Hematopoietic multipotent progenitor cell (in vitro differentiated cells): Measurements from ENCODE around the genes EBI3 and SHD.

DNA sequence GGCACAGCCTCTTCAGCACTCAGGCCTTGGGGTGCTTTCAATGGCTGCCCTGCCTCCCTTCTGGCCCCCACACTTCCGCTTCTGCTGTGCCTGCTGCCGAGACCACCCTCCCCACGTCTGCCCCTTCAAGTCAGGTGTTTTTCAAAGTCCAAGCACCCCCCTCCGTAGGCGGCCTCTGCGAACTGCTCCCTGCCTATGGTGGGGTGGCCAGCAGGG lies 9.6 kb upstream of the CACTIN start:
- CAGE, long polyA plus RNA, result no peak

- CAGE, long polyA plus RNA, result no peak
Observed at GRCh38 chr19:3655654-3656391, 29.2 kb upstream of the CACTIN start.

DNA sequence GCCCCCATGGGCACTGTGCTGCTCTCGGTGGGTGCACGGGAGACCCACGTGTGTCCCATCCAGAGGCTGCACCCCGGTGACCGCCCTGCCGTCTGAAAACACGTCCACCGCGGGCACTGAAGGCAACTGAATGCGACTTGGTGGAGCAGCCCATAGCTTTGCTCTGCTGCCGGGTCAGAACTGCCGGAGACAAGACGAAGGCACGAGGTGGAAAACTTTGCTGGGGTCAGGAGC lies 30.6 kb downstream of the PIP5K1C start:
- CAGE, long polyA plus RNA, result no peak

DNA sequence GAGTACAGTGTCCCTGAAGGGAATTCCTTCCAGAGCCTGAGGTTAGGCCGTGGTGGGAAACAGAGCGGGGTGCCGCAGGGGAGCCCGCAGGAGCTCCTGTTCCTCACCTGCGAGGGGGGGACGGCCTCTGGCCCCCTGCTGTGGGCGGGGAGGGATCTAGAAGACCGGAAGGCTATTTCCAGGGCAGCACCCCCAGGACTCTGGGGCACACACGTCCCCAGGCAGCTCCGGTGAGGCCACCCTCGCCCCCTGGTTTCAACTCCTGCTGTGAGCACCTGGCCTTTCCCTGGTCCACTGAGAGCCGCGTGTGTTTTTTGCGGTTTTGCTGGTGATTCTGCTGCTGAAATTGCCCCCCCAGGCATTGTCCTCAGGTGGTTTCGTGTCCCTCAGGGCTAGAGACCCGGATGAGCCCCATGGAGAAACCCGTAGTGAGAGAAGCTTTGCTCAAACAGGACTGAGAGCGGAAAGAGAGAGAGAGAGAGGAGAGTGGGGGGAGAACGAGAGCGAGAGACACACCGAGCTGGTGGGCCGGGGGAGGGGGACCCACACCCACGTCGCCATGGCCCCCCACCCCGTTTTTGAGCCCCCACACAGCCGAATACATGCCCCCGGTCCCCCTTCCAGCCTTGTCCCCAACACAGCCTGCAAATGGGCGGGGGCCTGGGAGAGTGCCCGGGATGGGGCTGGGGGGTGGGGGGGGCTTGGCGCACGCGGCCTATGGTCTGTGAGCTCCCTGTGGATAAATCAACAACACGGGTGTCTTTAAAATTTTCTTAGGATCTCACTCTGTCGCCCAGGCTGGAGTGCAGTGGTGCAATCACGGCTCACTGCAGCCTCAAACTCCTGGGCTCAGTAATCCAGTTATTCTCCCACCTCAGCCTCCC lies 11.8 kb downstream of the PIP5K1C start:
- CAGE, long polyA plus RNA, result no peak

GRCh38 chr19:3881435-3882204 lies 1.1 kb downstream of the ATCAY start:
- CAGE, long polyA plus RNA, result no peak

- CAGE, long polyA plus RNA, result no peak
Observed at GRCh38 chr19:3964579-3965337, 6.1 kb downstream of the DAPK3 start.

- CAGE, long polyA plus RNA, result no peak
Observed at GRCh38 chr19:3987727-3988370, 2.6 kb upstream of the EEF2 start.

- CAGE, long polyA plus RNA, result no peak
Observed at GRCh38 chr19:4007866-4008640, 517 bp downstream of the PIAS4 start.

GRCh38 chr19:4044061-4044875 lies 22.4 kb downstream of the ZBTB7A start:
- CAGE, long polyA plus RNA, result start-site peak on the minus strand at chr19:4044725-4044972, 14 reads

DNA sequence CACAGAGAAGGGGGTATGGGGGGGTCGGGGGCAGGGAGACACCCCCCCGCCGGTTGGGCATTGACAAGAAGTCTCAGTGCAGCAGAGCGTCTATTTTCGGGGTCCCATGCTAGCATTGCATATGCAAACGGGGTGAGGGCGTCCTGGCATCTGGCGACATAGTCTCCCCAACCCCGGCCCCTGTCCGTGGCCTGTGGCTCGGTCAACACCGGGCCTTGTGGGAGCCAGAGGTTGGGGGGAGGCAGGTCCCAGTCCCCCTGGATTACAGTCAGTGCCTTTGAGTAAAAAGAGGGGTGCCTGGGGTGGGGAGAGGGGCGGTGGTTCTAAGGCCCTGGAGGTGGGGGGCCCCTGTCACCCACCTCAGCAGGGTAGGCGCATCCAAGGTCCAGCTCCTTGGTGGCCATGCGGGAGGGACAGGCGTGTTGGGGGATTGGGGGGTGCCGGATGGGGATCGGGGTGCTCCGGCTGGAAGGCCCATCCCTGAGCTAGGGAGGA lies 21.1 kb downstream of the ZBTB7A start:
- CAGE, long polyA plus RNA, result no peak

- CAGE, long polyA plus RNA, result no peak
Observed at GRCh38 chr19:4046940-4047469, 19.7 kb downstream of the ZBTB7A start.

DNA sequence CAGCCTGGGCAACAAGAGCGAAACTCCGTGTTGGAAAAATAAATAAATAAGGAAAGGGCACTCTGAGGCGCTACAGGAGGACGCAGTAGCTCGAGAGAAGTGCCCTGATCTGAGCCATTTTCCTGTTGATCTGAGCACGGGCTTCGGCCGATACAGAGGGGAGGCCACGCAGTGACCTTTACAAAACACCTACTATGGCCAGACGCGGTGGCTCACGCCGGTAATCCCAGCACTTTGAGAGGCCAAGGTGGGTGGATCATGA lies 9.5 kb downstream of the ZBTB7A start:
- CAGE, long polyA plus RNA, result no peak

- CAGE, long polyA plus RNA, result no peak
Observed at GRCh38 chr19:4059324-4060360, 7.1 kb downstream of the ZBTB7A start.

DNA sequence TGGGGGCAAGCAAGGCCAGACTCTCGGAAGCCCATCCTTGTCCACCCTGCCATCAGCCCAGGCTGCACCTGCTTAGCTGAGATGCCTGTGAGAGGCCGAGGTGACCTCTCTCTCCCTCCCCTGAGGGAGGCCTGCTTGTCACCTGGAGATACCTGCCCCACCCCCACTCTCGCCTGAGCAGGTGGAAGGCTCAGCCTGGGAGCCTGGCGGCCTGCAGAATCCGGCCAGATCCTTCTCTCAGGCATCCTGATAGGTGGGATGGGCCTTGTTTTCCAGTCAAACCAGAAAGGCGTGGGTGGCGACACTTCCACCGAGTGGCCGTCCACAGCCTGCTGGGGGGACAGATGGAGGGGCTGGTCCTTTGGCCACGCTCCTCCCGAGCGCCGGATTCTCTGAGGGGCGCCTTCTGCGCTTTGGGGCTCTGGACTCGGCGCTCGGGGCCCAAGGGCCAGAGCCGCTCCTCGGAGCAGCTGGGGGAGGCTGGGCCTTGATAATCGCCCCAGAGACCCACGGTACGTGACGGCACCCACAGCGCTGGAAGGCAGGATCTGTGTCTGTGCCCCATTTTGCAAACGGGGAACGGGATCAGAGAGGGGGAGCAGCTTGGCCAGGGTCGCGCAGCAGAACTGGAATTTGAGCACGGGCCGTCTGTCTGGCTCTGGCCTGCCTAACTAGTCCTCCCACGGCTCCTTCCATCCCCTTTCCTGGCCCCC lies 4.6 kb downstream of the ZBTB7A start:
- CAGE, long polyA plus RNA, result no peak

- CAGE, long polyA plus RNA, result no peak
Observed at GRCh38 chr19:4067211-4068013, 713 bp upstream of the ZBTB7A start.

- CAGE, long polyA plus RNA, result no peak
Observed at GRCh38 chr19:4077568-4078358, 11.1 kb upstream of the ZBTB7A start.

- CAGE, long polyA plus RNA, result no peak
Observed at GRCh38 chr19:4096073-4096442, 27.9 kb downstream of the MAP2K2 start.

DNA sequence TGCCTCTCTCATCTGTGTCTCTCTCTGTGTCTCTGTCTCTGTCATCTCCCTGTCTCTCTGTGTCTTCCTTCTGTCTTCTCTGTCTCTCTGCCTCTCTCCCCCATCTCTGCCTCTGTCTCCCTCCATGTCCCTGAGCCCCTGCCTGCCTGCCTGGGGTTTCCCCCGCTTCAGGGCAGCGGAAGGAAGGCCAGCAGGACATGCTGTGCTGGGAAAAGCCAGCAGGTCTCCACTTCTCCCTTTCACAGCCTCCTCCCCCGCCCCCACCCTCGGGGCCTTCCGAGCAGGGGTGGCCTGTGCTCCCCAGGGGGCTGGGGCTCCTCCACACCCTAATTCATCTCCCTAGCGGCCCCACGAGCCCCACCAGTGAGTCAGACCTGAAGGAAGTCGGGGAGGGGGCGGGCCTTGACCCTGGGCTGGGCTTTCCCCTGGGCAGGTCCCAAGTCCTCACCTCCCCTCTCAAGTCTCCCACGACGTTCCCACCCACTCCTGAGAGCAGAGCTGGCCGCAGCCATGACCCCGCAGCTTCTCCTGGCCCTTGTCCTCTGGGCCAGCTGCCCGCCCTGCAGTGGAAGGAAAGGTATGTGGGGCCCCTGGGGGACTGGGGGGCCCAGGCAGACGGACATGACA lies at the start of gene EBI3:
TSS of gene EBI3 (plus strand) at position 483 of the 627 bp plus-strand sequence.
- CAGE, long polyA plus RNA, result start-site peak on the plus strand centred at position 490 of the sequence, 6 bp wide, 13 reads

GRCh38 chr19:4278723-4280002 lies at the start of gene SHD:
SHD (plus strand) TSS chr19:4279266.
- CAGE, long polyA plus RNA, result no peak

GRCh38 chr19:4284180-4285051 lies 5.3 kb downstream of the SHD start:
- CAGE, long polyA plus RNA, result no peak